Peyer's patch (tissue), 4 donors: ENCODE results near the gene NRBF2.

DNA sequence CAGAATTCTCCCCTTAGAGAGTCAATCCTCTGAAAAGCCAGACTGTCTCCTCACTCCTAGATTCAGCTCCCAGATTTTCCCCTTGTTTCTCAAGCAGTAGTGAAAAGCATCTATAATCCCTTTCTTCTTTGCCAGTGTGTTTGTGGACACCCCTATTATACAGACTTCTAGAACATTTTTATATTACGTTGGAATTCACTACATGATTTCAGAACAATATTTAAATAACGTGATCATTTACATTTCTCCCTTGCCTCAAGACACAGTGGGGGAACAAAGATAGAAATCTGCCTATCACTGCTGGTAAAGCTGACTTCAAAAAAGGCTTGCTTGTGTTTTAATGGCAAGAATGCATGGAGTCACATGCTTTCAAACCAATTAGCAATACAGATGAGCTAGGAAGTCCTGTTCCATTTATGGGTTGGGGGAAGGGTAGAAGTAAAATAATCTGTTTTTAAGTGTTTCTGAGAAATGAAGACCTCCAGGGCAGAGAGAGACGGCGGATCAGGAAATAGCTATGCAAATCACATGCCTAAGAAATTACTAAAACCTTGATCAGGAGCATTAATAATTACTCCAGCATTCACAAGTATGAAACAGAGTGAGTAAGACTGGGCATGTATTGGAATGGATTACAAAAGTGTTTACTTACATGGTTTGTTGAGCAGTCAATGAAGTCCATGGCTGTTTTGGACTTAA lies 141.9 kb downstream of the ARID5B start:
- PRO-cap, result no peak
- RAMPAGE, long total RNA, 4 experiments, result no peak in any of the 4 experiments

DNA sequence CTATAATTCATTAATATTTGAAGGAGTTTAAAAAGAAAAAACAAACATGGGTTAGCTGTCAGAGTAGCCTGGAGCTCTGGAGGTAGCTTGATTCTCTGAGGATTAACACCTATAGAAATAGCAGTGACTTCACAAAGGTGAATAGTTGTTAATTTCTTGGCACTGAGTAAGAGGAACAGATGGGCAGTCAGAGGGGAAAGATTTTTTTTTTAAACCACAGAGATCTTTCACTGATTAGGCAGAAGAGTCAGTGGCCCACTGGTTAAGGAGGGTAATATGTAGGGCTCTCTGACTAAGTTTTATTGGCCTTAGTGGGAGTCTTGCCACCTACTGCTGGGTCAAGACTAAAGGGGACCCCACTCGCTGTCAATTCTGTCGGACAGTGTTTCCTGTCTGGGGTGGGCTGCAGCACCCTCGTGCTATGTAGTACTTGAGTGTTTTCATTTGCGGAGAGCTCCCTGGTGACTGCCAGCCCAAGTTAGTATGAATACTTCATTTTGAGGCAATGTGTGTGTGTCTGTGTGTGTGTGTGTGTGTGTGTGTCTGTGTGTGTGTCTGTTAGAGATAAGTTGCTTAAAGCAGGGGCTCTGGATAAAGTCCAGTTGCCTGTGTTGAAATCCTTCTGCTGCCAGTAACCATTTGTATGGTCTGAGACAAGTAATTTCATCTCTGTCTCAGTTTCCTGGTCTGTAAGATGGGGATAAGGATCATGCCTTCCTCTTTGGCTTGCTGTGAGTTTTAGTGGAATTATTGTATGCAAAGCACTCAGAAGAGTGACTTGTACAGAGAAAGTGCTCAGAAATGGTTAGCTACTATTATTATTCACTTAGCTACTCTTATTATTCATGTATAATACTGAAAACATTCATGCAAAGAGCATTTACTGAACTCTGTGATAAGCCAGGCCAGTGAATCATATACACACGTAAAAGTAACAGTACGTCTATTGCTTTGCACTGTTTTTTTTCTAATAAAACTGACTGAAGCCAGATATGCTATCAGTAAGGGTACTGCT lies 145.3 kb downstream of the ARID5B start:
- PRO-cap, result bidirectional peak, plus-strand start at position 237 of the sequence, minus-strand start at position 104 of the sequence
- RAMPAGE, long total RNA, 4 experiments, result no peak in any of the 4 experiments

GRCh38 chr10:62050251-62050681 lies 148.8 kb downstream of the ARID5B start:
- PRO-cap, result no peak
- RAMPAGE, long total RNA, 4 experiments, result no peak in any of the 4 experiments

DNA sequence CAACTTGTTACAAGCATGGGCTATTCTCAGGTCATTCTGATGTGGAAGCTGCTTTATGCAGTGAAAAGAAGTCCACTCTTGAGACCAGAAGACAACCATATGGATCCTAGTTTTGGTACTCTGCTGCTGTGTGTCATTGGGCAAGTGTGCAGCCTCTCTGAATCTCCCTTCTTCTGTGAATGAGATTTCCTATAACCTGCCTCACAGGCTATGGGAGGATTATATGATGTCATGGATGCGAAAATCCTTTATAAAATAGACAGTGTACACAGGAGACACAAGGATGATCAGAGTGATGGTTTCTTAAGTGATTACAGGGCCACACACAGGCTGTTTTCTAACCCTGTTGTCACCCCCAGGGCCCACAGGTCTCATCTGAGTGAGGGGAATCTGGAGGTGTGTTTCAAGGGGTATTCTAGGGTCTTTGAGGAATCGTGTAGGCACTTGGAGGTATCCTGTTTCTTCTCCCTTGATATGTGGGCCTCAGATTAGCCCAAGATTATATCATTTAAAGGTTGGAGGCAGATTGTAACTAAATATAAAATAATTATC lies 166.2 kb downstream of the ARID5B start:
- PRO-cap, result no peak
- RAMPAGE, long total RNA, 4 experiments, result no peak in any of the 4 experiments

DNA sequence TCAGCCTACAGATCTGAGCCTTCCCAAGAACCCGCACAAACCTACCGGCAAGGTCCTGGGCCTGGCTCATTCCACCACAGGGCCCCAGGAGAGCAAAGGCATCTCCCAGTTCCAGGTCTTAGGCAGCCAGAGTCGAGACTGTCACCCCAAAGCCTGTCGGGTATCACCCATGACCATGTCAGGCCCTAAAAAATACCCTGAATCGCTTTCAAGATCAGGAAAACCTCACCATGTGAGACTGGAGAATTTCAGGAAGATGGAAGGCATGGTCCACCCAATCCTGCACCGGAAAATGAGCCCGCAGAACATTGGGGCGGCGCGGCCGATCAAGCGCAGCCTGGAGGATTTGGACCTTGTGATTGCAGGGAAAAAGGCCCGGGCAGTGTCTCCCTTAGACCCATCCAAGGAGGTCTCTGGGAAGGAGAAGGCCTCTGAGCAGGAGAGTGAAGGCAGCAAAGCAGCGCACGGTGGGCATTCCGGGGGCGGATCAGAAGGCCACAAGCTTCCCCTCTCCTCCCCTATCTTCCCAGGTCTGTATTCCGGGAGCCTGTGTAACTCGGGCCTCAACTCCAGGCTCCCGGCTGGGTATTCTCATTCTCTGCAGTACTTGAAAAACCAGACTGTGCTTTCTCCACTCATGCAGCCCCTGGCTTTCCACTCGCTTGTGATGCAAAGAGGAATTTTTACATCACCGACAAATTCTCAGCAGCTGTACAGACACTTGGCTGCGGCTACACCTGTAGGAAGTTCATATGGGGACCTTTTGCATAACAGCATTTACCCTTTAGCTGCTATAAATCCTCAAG lies 176.3 kb downstream of the RTKN2 start:
- PRO-cap, result no peak
- RAMPAGE, long total RNA, 4 experiments, result no peak in any of the 4 experiments

GRCh38 chr10:62658465-62658906 lies 146.0 kb upstream of the ADO start:
- PRO-cap, result no peak
- RAMPAGE, long total RNA, 4 experiments, result no peak in any of the 4 experiments

GRCh38 chr10:62732864-62733959 lies 71.3 kb upstream of the ADO start:
- PRO-cap, result bidirectional peak, plus-strand start at chr10:62733191, minus-strand start at chr10:62733083
- RAMPAGE, long total RNA, 4 experiments, result no peak in any of the 4 experiments

GRCh38 chr10:62742709-62743045 lies 61.8 kb upstream of the ADO start:
- PRO-cap, result no peak
- RAMPAGE, long total RNA, 4 experiments, result no peak in any of the 4 experiments

GRCh38 chr10:62803795-62804567 lies 539 bp upstream of the ADO start:
- PRO-cap, result bidirectional peak, plus-strand start at chr10:62804702, minus-strand start at chr10:62804464
- RAMPAGE, long total RNA, 4 experiments, result no peak in any of the 4 experiments

- PRO-cap, result bidirectional peak, plus-strand start at chr10:63133339, minus-strand start at chr10:63133078
- RAMPAGE, long total RNA, 4 experiments, result start-site peak on the plus strand in 4 of 4 experiments, at chr10:63133273-63133339 at its widest, 14 to 61 reads per replicate
Measured at GRCh38 chr10:63132811-63134128, at the start of gene NRBF2. Gene NRBF2, plus strand, starts transcription at chr10:63133328.

GRCh38 chr10:63187474-63187760 lies 54.3 kb downstream of the NRBF2 start:
- PRO-cap, result no peak
- RAMPAGE, long total RNA, 4 experiments, result no peak in any of the 4 experiments

GRCh38 chr10:63637785-63638478 lies 116.7 kb downstream of the REEP3 start:
- PRO-cap, result no peak
- RAMPAGE, long total RNA, 4 experiments, result no peak in any of the 4 experiments

GRCh38 chr10:63673225-63673845 lies 152.1 kb downstream of the REEP3 start:
- PRO-cap, result no peak
- RAMPAGE, long total RNA, 4 experiments, result no peak in any of the 4 experiments

DNA sequence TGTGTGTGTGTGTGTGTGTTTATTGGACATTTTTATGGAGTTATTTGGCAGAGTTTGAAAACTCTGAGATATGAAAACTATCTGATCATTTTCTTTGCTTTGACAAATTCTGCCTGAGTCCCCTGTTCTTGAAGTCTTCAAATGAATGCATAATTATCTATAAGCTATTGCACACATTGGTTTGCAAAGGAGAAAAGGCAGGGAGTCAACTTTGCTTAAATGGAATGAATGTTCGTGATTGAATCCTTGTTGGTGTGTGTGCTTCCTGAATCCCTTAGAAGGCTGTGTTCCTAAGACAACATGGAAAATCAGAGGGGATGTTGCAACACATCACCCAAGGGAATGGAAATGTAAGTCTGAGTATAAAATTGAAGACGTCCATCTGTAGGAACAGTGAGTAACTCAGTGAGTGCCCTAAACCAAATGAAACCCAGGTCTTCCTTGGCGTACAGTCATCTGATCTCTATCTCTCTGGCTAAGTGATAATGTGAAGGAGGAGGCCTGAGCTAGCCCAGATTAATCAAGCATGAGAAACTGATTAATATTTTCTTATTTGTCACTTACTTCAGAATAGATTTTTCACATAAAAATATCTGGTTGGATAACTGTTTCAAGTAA lies 161.1 kb downstream of the REEP3 start:
- PRO-cap, result no peak
- RAMPAGE, long total RNA, 4 experiments, result no peak in any of the 4 experiments

GRCh38 chr10:65620549-65620983 lies 1305.3 kb upstream of the LRRTM3 start:
- PRO-cap, result no peak
- RAMPAGE, long total RNA, 4 experiments, result start-site peak on the plus strand in 1 of 4 experiments, at chr10:65620719-65620788 at its widest, 6 reads per replicate

DNA sequence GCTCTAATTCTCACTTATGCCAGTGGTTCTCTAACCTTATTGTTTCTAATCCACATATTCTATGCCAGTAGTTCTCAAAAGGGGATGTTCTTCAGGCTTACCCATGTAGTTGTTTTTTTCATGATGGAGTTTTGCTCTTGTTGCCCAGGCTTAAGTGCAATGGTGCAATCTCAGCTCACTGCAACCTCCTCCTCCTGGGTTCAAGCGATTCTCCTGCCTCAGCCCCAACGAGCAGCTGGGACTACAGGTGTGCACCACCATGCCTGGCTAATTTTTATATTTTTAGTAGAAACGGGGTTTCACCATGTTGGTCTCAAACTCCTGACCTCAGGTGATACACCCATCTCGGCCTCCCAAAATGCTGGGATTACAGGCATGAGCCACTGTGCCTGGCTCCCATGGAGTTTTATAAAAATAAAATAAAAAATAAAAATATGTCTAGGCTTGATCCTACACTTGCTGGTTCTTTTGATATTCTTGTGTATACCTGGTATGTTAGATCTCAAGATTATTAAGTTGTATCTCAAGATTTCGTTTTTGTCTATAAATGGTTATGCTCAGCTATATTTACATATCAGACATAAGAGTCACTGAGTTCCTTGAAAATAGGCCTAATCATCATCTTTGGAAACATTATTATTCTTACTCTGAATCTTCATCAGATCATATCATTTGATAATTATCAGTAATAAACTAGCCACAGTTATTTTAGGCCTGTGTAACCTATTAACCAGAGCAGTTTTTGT lies 76.3 kb downstream of the HERC4 start:
- PRO-cap, result no peak
- RAMPAGE, long total RNA, 4 experiments, result no peak in any of the 4 experiments

GRCh38 chr10:68153448-68154165 lies 44.3 kb downstream of the MYPN start:
- PRO-cap, result unidirectional peak, minus-strand start at chr10:68153646
- RAMPAGE, long total RNA, 4 experiments, result no peak in any of the 4 experiments

DNA sequence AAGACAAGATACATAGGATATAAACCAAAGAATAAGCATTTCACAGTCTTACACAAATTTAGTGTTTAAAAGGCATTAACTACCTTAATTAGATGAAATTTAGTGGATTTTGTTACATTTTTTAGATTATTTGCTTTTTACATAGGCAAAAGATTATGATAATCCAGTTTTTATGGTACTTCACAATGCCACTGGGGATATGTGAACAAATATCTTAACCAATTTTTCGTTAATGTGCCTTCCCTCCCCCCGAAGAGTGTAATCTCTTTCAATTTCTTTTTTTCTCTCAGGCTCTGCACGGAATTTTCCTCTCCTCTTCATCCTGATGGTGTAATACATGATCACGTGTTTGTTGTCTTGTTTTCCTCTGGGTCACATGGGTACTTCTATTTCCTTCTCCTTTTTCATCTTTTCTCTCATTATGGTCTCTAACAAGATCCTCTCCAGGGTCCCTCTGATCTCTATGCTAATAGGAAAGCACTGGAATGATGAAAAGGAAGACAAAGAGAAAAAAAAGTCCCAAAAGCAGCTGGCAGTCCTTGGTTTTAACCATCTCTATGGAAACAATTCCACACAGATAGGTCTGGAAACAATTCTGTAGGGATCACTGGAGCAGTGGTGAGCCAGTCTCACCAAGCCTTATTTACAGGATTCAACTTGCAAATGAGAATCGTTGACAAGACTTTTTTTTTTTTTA lies 3.6 kb upstream of the HNRNPH3 start:
- PRO-cap, result no peak
- RAMPAGE, long total RNA, 4 experiments, result no peak in any of the 4 experiments

GRCh38 chr10:68331269-68331993 lies 433 bp upstream of the HNRNPH3 start:
- PRO-cap, result bidirectional peak, plus-strand start at chr10:68331448, minus-strand start at chr10:68331490; bidirectional peak, plus-strand start at chr10:68331728, minus-strand start at chr10:68331670; bidirectional peak, plus-strand start at chr10:68332096, minus-strand start at chr10:68331912
- RAMPAGE, long total RNA, 4 experiments, result no peak in any of the 4 experiments

DNA sequence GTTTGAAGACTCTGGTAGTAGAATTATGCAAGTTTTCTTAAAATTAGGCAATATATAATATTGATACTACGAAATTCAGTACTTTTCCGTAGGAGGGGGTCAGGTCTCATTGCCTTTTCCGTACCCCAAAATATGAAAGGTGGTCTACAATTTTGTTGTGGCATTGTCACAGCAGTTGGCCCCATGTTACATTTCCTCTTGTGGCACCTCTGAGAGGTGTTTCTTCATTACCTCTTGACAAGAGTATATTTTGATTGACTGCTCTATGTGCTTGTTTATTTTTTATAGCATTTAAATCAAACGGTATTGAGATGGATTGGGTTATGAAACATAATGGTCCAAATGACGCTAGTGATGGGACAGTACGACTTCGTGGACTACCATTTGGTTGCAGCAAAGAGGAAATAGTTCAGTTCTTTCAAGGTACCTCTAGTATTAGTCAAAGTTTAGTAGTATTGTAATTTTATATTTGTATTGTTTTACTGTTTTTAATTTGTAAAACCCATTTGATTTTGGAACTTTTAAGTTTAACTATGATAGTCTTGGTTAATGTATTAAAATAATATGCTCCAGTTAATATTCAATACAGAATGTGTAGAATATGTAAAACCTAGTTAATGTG lies 4.3 kb upstream of the PBLD start:
- PRO-cap, result no peak
- RAMPAGE, long total RNA, 4 experiments, result no peak in any of the 4 experiments